Rectum (tissue), 1 donor: ENCODE measurements around a stretch of chr14.

GRCh38 chr14:67580582-67581519 is 19.2 kb downstream of the PIGH start:
- PRO-cap: no peak

DNA sequence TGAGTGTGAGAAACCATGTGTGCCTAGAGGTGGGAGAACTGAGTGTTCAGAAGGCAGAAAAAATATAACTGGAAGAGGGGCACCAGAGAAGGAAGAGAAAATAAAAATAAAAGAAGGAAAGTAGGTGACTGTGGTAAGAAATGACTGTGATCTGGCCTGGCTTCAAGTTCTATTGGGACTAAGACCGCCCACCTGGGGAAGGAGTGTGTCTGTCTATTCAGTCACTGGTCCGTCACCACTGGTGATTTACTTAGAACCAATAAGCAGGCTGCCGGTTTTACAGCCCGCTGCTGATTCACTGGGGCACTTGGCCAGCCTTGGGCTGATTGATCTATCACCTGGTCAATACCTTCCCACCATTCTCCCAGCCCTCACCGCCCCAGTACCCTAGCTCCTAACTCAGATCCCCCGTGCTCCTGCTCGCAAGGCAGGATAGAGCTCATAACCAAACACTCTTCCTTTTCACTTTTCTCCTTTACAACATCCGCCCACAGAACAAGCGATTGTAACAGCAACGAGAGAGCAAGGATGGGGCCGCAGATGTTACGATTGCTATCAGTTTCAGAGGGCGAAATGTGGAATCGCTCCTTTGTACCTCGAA is 815 bp downstream of the RDH11 start:
- PRO-cap: bidirectional peak, plus-strand start at position 359 of the sequence, minus-strand start at position 167 of the sequence; unidirectional peak, plus-strand start at position 517 of the sequence

- PRO-cap: bidirectional peak, plus-strand start at chr14:67739107, minus-strand start at chr14:67738813
Observed at GRCh38 chr14:67738514-67739537, 37.1 kb downstream of the RDH12 start.

DNA sequence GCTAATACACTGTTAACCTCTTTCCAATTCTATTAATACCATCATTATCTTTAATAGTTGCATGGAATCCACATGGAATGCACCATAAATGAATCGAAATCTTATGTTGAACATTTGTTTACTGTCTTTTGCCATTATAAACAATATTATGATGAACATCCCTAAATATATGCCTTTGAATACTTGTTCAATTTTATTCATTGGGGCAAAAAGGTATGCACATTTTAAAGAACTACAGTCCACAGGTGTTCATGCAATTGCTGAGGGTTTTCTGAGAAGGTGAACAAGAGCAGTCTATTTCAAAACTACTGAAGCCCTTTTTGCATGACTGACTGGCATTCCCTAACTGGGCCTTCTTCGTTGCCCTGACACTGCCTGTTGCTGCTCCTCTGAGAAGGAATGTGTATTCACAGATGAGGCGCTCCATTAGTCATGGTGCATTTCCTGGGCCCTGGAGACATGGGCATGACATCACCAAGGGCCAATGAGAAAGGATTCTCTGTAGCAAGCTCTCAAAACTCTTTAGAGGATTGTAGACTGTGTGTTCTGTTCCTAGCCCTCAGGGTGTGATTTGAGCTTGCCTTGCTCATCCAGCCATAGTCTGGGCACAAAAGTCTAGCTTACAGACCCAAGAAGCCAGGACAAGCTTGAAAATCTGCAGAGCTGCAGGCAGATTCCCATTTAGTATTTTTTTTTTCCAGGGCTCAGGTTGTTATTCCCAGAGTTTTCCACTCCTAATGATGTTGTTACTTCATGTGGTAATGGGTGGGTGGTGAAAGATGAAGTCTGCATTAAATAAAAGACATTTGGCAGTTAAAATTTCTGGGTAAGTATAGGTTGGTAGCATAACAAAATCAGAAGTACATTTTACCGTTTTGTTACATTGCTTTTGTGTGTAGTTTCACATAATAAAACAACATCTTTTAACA is 318.1 kb downstream of the RAD51B start:
- PRO-cap: no peak

DNA sequence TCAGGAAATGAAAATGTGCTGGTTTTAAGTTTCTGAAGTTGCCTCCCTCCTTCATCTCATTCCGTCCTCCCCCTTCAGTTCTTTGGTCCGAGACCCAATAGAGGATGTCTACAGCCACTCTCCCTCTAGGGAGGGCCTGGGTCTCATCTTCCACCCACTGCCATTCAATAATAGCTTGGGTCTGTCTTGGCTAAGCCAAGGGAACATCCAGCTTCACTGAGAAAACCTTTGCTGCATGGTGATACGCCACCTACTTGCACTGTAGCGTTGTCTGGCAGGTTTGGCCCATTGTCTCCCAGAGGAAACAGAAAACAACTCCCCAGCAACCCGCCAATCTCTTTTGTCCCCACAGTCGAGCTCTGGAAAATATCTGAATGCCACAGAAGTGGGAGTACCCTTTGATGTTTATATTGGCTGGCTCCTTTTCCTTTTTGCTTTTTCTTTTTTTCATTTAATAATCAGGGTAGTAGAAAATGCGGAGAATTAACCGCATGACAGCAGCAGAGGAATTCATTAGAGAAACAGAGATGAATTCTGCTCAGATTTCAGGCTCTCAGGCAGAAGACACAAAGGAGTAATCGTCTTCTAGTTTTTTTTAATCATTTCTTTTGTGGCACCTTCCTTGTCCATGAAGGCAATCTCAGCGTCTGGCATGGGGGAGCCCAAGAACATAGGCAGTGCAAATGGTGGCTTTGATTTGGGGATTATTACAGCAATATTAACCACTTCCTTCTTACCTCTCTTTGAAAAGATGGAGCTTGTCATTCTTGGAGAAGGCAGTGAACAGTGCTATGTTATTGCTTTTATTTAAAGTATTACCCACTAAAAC is 380.2 kb downstream of the RAD51B start:
- PRO-cap: no peak

DNA sequence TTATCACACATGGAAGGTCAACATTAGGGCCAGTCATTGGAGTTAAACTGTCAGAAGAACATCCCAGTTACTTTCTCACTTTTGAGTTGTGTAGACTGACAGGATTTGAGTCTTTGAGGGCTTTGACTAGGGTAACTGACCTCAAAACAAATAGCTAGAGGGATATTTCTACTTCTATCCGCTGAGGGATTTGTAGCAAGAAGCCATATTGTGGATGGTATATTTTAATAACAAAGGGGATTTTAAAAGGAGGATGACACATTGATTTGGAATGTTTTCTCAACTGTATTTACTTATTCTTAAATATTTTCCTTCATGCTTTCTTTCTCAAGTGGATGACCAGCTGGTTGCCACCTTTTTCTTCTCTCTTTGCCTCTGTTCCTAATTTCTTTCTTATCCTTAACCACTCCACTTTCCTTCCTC is 411.3 kb downstream of the RAD51B start:
- PRO-cap: no peak

GRCh38 chr14:68247781-68248199 is 428.2 kb downstream of the RAD51B start:
- PRO-cap: no peak

DNA sequence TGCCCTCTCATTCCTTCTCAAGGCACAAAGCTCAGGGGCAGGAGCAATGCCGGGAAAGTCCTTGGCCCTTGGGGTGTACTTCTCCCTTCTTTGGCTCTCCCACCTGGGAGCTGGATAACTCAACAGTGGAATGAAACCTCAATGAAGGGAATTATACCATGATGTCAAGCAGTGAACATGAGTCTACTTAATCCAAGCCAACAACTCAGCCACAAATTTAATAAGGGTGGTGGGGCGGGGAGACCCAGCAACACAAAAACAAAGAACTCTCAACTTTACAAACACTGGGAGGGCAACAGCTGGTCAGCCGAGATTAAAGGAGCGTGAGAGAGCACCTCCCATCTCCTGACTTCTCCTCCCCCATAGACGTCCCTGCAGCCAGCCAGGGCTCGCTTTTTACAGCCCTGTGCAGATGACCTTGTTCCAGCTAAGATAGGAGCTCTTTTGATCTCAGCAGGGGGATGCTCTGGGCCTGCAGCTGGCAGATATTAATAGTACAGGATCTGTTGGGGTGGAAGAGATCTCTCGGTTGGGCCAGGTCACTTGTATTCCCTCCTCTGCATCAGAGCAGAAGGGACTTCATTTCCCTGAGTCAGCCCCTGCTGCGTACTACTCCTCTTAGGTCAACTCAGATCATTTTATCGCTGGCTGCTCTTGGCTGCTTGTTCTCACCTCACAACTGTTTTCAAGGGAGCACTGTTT is 475.7 kb downstream of the RAD51B start:
- PRO-cap: unidirectional peak, minus-strand start at position 355 of the sequence

- PRO-cap: no peak
Observed at GRCh38 chr14:68384441-68384773, 408.5 kb downstream of the ZFP36L1 start.

DNA sequence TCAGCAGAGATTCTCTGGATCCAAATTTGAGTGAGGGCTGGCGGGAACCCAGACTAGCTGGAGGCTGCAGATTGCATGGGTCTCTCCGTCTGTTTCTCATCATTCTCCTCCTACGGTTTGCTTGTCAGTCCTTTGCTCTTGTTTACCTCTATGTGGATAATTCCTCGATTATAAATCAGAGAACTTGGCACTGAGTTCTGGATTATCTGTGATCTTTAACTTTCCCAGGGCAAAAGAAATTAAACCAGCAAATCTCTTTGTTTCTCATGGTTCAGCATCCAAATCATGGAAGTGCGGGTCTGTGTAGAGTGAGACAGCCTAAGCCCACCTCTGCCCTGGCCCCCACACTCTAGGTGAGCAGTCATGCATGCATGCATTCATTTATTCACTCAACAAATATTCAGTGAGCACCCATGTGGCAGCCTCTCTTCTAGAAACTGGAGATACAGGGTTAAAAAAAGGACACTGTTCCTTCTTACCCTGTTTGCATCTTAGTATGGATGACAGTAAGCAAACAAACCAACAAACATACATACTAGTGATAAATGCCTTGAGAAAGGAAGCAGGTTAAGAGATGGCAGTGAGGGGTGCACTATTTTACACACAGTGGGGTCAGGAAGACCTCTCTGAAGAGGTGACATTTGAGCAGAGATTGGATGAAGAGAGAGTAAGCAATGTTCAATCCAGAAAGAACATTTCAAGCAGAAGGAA is 280.5 kb downstream of the ZFP36L1 start:
- PRO-cap: no peak

GRCh38 chr14:68547354-68548047 is 245.4 kb downstream of the ZFP36L1 start:
- PRO-cap: bidirectional peak, plus-strand start at chr14:68547761, minus-strand start at chr14:68547642

- PRO-cap: unidirectional peak, plus-strand start at chr14:68551095; unidirectional peak, minus-strand start at chr14:68551339; unidirectional peak, minus-strand start at chr14:68551457
Observed at GRCh38 chr14:68550856-68551779, 241.7 kb downstream of the ZFP36L1 start.

GRCh38 chr14:68668925-68669553 is 123.8 kb downstream of the ZFP36L1 start:
- PRO-cap: no peak

- PRO-cap: no peak
Observed at GRCh38 chr14:68671666-68672345, 121.1 kb downstream of the ZFP36L1 start.

DNA sequence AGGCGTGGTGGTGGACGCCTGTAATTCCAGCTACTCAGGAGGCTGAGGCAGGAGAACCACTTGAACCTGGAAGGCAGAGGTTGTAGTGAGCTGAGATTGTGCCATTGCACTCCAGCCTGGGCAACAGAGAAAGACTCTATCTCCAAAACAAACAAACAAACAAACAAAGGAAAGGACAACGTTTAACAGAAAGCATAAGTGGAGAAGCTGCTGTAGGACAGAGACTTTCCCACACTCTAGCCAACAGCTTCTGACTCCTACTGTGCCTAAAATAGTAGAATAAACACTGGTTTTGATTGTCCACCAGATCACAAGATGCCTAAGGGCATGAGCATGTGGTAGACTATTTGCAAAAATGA is 18.3 kb downstream of the ZFP36L1 start:
- PRO-cap: no peak

DNA sequence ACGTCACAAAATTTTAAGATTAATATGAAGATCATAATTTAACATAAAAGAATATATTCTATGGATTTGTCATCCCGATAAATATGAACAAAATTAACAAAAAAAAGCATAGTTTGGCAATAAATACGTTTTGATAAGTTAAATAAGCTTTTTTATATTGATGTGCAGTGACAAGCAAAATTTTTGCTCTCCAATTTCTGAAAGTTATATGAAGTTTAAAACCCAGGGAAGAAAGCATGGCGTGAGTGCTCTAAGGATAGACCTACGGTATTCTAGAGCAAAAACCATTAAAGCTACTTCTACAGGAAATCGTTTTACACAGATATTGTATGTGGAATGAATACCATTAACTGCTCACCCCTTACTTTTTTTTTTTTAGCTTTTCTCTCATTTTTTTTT is 4.6 kb downstream of the ZFP36L1 start:
- PRO-cap: no peak

- PRO-cap: bidirectional peak, plus-strand start at chr14:68794685, minus-strand start at chr14:68794544
Observed at GRCh38 chr14:68794442-68795127, 1.7 kb upstream of the ZFP36L1 start.

DNA sequence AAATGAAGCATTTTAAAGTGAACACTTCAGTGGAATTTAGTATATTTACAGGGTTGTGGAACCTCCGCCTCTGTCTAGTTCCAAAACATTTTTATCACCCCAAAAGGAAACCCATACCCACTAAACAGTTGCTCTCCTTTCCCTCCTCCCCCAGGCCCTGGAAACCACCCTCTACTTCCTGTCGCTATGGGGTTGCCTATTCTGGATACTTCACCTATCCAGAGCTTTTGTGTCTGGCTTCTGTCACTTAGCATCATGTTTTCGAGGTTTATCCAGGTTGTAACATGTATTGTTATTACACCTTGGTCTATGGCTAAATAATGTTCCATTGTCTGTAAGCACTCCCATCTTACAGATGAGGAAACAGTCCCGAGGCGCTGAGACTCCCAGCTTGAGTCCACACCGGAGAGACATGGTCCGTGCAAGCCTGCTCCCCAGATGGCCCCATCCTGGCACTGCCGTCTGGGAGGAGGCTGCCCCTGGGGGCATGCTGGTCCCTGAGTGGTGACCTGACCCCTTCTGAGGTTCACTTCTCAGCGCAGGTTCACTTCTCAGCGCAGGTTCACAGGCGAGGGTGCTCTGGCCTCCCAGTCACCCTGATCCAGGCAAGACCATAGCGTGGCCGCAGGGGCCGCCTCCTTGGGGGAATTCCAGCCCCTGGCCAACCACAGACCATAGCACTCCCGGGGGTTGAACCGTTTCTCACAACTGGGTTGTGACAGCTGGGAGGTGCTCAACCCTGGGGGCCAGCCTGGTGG is 27.9 kb upstream of the ZFP36L1 start:
- PRO-cap: bidirectional peak, plus-strand start at position 705 of the sequence, minus-strand start at position 598 of the sequence

DNA sequence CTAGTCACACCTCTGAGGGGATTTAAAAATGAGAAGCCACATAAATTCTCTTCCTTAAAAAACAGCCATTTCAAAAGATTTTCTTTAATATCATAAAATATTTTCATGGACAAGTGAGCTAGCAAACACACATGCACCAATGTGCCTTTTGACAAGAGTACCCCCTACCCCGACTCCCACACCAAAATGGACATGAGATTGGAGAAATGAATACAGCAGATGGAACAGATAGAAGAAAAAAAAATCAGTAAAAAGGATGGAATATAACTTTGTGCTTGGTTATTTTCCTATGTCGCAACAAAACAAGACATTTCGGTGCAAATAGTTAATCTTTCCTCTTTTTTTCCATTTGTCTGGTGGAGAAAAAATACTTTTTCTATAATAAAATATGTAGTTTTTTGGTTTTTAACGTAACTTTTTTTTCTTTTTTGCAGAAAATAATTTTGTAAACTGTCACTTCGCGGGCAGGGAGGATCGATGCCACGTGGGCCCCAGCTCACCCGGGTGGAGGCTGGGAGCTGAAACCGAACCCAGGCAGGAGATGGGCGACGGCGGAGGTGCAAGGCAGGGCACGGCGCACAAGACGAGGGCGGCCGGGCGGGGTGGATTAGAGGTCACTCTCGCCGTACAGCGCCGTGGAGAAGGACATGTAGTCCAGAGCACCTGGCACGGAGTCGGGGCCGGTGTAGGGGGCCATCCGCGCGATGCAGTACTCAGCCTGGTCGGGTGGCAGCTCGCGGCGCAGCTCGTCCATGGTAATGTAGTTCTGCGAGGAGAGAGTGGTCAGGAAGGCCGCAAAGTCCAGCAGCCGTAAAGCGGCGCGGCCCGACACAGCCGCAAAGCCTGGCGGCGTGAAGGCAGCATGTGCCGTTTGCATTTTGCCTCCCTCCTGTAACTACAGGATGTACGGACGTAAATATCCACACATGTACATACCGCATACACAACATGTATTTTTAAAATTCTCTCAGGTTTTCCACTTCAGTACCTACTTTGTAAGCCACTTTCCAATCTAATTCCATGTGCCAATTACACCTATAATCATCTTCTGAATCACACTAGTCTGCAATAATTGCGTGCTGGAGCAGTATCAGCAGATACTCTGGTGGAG is 81.7 kb upstream of the ZFP36L1 start:
- PRO-cap: unidirectional peak, minus-strand start at position 760 of the sequence

DNA sequence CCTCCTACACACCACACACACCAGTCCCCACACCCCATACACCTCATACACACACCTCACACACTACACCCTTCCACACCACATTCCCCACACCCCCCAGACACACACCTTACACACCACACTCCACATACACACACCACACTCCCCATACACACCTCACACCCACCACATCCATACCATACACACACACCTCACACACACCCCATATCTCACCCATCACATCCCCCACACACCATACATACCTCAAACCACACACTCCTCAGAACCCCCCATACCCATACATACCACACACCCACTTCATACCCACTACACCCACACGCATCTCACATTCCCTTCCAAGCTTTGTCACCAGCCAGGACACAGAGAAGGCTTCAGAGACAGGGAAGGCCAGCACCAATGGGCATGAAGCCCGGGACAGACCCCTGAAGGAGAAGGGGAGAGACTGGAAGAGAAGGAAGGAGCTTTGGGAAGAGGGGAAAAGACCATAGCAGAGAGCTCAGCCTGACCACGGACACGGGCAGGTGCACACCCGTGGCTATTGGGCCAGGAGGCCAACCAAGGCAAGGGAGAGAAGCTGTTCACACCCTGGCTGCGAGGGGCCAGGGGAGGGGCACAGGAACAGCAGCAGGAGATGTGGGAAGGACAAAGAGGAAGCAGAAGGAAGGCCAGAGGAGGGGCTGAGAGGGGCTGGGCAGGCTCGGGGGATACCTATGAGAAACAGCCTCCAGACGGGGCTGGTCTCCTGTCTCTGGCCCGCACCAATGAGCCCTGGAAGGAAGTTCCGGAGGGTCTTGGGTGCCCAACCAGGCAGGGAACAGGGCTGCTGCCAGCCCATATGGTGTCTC is 79.5 kb downstream of the ACTN1 start:
- PRO-cap: no peak